Keratinocyte (primary cell): ENCODE data around the genes GAD1 and ITGA6.

GRCh38 chr2:170743653-170744244, 26.4 kb upstream of the ERICH2 start:
CAGE:
- cytosol, long polyA minus RNA: no peak
- cytosol, long polyA plus RNA: no peak
- long polyA plus RNA: no peak
- nucleus, long polyA minus RNA: no peak
- nucleus, long polyA plus RNA: no peak

DNA sequence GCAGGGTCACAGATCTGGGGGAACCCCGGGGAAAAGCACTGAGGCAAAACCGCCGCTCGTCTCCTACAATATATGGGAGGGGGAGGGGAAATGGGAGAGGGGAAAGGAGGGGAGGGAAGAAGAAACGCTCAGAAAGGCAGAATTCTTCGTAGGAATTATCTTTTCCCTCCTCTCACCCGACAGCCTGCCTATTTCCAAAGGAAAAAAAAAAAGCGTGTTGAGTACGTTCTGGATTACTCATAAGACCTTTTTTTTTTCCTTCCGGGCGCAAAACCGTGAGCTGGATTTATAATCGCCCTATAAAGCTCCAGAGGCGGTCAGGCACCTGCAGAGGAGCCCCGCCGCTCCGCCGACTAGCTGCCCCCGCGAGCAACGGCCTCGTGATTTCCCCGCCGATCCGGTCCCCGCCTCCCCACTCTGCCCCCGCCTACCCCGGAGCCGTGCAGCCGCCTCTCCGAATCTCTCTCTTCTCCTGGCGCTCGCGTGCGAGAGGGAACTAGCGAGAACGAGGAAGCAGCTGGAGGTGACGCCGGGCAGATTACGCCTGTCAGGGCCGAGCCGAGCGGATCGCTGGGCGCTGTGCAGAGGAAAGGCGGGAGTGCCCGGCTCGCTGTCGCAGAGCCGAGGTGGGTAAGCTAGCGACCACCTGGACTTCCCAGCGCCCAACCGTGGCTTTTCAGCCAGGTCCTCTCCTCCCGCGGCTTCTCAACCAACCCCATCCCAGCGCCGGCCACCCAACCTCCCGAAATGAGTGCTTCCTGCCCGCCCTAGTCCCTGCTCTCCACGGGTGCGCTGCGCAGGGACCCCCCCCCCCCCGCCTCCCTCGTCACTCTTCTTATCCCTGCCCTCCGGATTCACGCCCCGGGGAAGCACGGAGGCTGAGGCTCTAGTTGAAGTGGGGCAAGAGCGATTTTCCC, at the start of gene GAD1:
GAD1 (plus strand) TSS at position 465 of the 917 bp plus-strand sequence.
CAGE:
- cytosol, long polyA minus RNA: no peak
- cytosol, long polyA plus RNA: no peak
- long polyA plus RNA: no peak
- nucleus, long polyA minus RNA: no peak
- nucleus, long polyA plus RNA: no peak

CAGE:
- cytosol, long polyA minus RNA: no peak
- cytosol, long polyA plus RNA: no peak
- long polyA plus RNA: no peak
- nucleus, long polyA minus RNA: no peak
- nucleus, long polyA plus RNA: no peak
Measured at GRCh38 chr2:170927910-170928719, 938 bp upstream of the GORASP2 start.

DNA sequence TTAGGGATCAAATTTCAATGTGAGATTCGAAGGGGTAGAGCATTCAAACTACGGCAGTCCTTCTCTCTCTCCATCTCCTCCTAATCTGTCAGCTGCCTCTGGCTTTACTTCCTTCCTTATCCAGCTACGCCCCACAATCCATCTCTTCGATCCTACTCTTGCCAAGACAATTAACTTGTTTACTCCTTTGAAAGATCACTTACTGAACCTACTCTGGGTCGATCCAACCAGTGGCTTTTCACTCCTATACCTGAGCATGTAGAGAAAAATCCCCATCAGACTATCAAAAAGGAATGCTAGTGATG, 21.1 kb upstream of the TLK1 start:
CAGE:
- cytosol, long polyA minus RNA: no peak
- cytosol, long polyA plus RNA: no peak
- long polyA plus RNA: no peak
- nucleus, long polyA minus RNA: no peak
- nucleus, long polyA plus RNA: no peak

CAGE:
- cytosol, long polyA minus RNA: no peak
- cytosol, long polyA plus RNA: no peak
- long polyA plus RNA: no peak
- nucleus, long polyA minus RNA: no peak
- nucleus, long polyA plus RNA: no peak
Measured at GRCh38 chr2:171326082-171326571, 107.7 kb downstream of the METTL8 start.

DNA sequence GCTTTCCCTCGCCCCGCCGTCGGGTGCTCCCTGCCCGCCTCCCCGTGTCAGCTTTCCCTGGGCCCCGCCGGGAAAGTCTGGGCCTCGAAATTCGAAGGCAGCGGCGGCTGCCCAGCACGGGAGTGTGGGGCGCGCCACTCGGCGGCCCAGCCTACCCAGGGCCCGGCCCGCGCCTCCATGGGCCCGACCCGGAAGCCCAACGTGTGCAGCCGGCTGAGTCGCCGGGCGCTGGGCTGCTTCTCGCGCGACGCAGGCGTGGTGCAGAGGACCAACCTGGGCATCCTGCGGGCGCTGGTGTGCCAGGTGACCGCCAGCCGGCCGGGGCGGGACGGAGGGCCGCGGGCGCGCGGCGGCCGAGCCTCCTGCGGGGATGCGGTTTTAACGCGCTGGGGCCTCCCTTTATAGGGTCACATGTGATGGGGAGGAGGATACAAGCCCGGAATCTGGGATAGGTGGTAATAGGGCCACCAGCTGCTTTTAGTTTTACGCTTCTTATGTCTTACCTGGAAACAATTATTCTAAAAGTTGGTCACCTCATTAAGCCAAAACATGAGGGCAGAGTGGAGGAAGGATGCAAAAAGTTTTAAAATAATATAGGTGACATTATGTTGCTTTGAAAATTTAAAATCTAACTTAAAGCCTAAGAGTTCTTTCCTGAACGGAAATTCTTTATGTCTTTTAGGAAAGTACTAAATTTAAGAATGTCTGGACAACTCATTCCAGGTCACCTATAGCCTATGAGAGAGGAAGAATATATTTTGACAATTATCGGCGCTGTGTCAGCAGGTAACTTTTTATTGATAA, 577 bp downstream of the DCAF17 start:
CAGE:
- cytosol, long polyA minus RNA: start-site peak on the plus strand centred at position 298 of the sequence, 70 bp wide, 11 reads
- cytosol, long polyA plus RNA: start-site peak on the plus strand centred at position 275 of the sequence, 94 bp wide, 75 and 58 reads in 2 replicates
- long polyA plus RNA: start-site peak on the plus strand centred at position 274 of the sequence, 106 bp wide, 32 and 84 reads in 2 replicates
- nucleus, long polyA minus RNA: start-site peak on the plus strand centred at position 277 of the sequence, 51 bp wide, 20 reads; start-site peak on the minus strand centred at position 394 of the sequence, 51 bp wide, 20 reads
- nucleus, long polyA plus RNA: start-site peak on the plus strand centred at position 279 of the sequence, 55 bp wide, 28 and 48 reads in 2 replicates; start-site peak on the minus strand centred at position 373 of the sequence, 86 bp wide, 41 and 50 reads in 2 replicates

DNA sequence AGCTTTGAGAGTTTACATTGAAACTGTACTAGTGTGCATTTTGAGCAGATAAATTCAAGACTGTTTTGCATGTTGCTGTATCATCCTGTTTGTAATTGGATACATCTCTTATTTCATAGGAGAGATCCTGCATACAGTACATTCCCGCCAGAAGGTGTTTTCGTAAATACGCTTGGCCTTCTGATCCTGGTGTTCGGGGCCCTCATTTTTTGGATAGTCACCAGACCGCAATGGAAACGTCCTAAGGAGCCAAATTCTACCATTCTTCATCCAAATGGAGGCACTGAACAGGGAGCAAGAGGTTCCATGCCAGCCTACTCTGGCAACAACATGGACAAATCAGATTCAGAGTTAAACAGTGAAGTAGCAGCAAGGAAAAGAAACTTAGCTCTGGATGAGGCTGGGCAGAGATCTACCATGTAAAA, 32.1 kb downstream of the CYBRD1 start:
CAGE:
- cytosol, long polyA minus RNA: no peak
- cytosol, long polyA plus RNA: no peak
- long polyA plus RNA: no peak
- nucleus, long polyA minus RNA: no peak
- nucleus, long polyA plus RNA: no peak

CAGE:
- cytosol, long polyA minus RNA: no peak
- cytosol, long polyA plus RNA: no peak
- long polyA plus RNA: no peak
- nucleus, long polyA minus RNA: no peak
- nucleus, long polyA plus RNA: no peak
Measured at GRCh38 chr2:171555681-171555966, 33.4 kb downstream of the CYBRD1 start.

CAGE:
- cytosol, long polyA minus RNA: no peak
- cytosol, long polyA plus RNA: no peak
- long polyA plus RNA: no peak
- nucleus, long polyA minus RNA: no peak
- nucleus, long polyA plus RNA: no peak
Measured at GRCh38 chr2:171556643-171557038, 34.4 kb downstream of the CYBRD1 start.

DNA sequence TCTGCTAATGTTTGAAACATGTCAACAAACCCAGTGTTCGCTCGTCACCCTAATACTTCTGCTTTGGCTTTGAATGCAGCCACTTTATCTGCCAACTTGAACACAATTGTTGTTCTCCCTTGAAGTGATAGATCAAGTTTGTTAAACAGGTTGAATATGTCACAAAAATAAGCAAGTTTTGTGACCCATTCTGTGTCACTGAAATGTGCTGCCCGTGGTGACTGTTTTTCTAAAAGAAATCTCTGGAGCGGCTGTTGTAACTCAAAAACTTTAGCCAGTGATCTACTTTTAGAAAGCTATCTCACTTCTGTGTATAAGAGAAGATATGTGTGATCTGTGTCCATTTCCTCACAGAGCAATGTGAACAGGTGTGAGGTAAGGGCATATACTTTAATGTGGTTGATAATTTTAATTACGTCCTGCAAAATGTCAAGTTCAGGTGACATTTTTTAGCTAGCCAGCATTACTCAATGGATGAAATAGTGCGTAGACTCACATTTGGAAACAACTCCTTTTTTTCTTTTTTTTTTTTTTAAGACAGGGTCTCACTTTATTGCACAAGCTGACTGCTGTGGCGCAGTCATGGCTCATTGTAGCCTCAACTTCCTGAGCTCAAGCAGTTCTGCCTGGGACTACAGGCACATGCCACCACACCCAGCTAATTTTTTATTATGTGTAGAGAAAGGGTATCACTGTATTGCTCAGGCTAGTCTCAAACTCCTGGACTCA, 17.2 kb downstream of the HAT1 start:
CAGE:
- cytosol, long polyA minus RNA: no peak
- cytosol, long polyA plus RNA: no peak
- long polyA plus RNA: no peak
- nucleus, long polyA minus RNA: no peak
- nucleus, long polyA plus RNA: no peak

CAGE:
- cytosol, long polyA minus RNA: no peak
- cytosol, long polyA plus RNA: no peak
- long polyA plus RNA: no peak
- nucleus, long polyA minus RNA: no peak
- nucleus, long polyA plus RNA: no peak
Measured at GRCh38 chr2:172164970-172165216, 62.2 kb upstream of the DLX2 start.

DNA sequence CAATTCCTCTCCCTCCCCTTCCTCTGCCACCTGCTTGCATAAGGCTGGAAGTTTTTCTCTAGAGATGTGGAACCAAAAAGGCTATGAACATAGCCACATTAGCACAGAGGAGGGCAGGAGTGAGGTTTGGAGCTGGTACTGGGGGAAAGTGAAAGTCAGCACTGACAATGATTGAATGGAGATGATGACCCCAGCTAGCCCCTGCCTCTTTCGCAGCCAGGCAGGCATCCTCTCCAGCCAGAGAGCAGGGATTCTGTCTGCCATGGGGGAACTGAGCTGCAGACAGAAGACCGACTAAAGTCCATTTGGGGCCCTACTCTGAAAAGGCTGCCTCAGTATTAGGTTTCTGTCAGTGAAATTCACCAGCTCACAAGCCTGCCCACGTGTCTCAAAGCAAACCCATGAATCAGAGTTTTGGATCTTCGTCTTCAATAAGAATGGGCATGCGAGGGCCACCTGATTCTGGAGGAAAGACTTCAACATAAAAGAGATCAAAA, 87.8 kb upstream of the ITGA6 start:
CAGE:
- cytosol, long polyA minus RNA: no peak
- cytosol, long polyA plus RNA: no peak
- long polyA plus RNA: no peak
- nucleus, long polyA minus RNA: no peak
- nucleus, long polyA plus RNA: no peak

CAGE:
- cytosol, long polyA minus RNA: no peak
- cytosol, long polyA plus RNA: no peak
- long polyA plus RNA: no peak
- nucleus, long polyA minus RNA: no peak
- nucleus, long polyA plus RNA: no peak
Measured at GRCh38 chr2:172374615-172374912, 52.8 kb upstream of the ITGA6 start.

GRCh38 chr2:172427254-172428209, at the start of gene ITGA6:
TSS of gene ITGA6 (plus strand) at chr2:172427586.
CAGE:
- cytosol, long polyA minus RNA: start-site peak on the plus strand at chr2:172427579-172427595, 1,181 reads
- cytosol, long polyA plus RNA: start-site peak on the plus strand at chr2:172427623-172427693, 64 and 28 reads in 2 replicates
- long polyA plus RNA: start-site peak on the plus strand at chr2:172427593-172427710, 444 and 253 reads in 2 replicates
- nucleus, long polyA minus RNA: start-site peak on the plus strand at chr2:172427584-172427595, 3,802 reads; start-site peak on the minus strand at chr2:172427873-172427924, 8 reads
- nucleus, long polyA plus RNA: start-site peak on the plus strand at chr2:172427598-172427943, 367 and 519 reads in 2 replicates

CAGE:
- cytosol, long polyA minus RNA: no peak
- cytosol, long polyA plus RNA: no peak
- long polyA plus RNA: no peak
- nucleus, long polyA minus RNA: no peak
- nucleus, long polyA plus RNA: no peak
Measured at GRCh38 chr2:172433056-172433644, 5.8 kb downstream of the ITGA6 start.

DNA sequence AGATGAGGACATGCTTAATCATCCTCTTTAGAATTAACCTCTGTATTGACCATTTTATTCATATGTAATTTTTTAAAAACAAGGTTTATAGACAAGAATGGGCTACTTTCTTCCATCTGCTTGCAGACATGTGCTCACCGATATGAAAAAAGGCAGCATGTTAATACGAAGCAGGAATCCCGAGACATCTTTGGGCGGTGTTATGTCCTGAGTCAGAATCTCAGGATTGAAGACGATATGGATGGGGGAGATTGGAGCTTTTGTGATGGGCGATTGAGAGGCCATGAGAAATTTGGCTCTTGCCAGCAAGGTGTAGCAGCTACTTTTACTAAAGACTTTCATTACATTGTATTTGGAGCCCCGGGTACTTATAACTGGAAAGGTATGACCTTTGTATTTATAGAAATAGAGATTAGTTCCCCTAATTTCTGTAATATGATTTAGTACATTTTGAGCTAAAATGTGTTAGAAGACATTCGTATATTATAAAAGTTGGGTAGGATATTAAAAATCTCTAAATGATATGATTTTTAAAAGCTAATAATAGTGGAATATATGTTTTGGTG, 41.7 kb downstream of the ITGA6 start:
CAGE:
- cytosol, long polyA minus RNA: no peak
- cytosol, long polyA plus RNA: no peak
- long polyA plus RNA: no peak
- nucleus, long polyA minus RNA: start-site peak on the plus strand centred at position 251 of the sequence, 247 bp wide, 812 reads; start-site peak on the minus strand centred at position 176 of the sequence, 44 bp wide, 19 reads; start-site peak on the minus strand centred at position 349 of the sequence, 65 bp wide, 23 reads
- nucleus, long polyA plus RNA: start-site peak on the plus strand centred at position 265 of the sequence, 225 bp wide, 2,007 and 1,257 reads in 2 replicates

DNA sequence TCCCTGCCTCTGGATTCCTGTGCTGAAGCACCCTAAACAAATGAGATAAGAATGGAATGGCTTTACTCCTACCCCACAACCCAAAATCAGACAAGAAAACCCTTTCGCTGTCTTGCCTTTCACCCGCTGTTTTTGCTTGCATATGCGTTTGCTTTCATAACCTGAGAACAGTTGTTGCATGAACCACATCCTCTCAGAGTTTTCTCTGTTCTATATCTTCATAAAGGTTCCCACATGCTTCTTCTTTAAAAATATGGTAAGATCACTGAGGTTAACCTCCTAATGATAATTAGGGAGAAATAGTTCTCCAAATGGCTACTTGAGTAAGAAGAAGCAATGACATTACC, 132.1 kb upstream of the MAP3K20 start:
CAGE:
- cytosol, long polyA minus RNA: no peak
- cytosol, long polyA plus RNA: no peak
- long polyA plus RNA: no peak
- nucleus, long polyA minus RNA: no peak
- nucleus, long polyA plus RNA: no peak

DNA sequence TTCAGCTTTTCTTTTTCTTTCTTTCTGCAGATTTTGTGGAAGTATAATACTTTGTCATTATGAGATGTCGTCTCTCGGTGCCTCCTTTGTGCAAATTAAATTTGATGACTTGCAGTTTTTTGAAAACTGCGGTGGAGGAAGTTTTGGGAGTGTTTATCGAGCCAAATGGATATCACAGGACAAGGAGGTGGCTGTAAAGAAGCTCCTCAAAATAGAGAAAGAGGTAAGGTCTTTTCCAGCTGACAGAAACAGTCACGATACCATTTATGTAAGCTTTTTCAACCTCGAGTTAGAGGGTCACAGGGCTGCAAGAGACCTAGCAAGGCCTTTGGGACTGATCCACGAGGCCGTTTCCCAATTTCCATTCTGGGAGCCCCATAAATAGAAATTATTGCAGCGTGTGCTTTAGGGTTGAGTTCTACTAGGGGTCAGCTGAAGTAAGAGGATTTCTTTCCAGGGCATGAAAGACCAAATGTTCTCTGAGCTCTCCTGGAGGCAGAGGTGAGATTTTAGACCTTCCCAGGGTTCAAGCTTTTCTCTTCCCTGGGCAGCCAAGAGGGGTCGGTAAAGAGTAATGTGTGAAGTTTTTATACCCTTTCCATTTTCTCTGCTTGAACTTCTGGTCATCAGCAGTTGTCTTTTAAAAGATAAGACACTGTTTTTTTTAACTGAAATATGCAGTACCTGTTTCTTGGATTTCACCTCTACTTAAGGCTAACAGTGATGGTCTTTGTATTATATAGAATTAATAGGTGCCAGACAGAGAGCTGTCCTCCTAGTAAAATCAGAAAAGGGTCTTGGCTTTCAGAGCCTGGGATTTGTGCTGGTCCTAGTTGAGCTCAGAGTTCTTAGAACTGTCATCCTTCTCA, 15.6 kb downstream of the MAP3K20 start:
CAGE:
- cytosol, long polyA minus RNA: no peak
- cytosol, long polyA plus RNA: no peak
- long polyA plus RNA: no peak
- nucleus, long polyA minus RNA: no peak
- nucleus, long polyA plus RNA: no peak

DNA sequence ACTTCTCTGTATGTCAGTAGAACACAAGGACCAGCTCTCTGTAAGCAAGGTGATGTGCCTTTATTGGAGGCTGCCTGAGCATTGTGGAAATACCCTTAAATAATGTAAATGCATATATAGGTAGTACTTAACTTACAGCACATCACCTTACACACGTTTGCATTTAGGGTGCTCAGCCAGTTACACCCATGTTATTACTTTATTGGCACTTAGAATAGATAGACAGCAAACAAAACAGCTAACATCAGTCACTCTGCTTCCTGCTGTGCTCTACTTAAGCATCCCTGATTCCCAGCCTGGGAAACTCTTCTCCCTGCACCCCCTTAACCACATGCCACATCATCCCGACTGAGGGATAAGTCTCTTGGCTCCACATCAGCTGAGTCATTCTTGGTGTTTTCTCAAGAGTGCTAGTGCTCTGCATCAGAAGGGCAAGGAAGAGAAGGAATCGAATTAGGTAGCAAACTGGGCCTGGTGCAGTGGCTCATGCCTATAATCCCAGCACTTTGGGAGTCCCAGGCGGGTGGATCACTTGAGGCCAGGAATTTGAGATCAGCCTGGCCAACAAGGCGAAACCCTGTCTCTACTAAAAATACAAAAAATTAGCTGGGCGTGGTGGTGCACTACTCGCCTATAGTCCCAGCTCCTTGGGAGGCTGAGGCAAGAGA, 108.6 kb downstream of the MAP3K20 start:
CAGE:
- cytosol, long polyA minus RNA: no peak
- cytosol, long polyA plus RNA: no peak
- long polyA plus RNA: no peak
- nucleus, long polyA minus RNA: no peak
- nucleus, long polyA plus RNA: no peak

DNA sequence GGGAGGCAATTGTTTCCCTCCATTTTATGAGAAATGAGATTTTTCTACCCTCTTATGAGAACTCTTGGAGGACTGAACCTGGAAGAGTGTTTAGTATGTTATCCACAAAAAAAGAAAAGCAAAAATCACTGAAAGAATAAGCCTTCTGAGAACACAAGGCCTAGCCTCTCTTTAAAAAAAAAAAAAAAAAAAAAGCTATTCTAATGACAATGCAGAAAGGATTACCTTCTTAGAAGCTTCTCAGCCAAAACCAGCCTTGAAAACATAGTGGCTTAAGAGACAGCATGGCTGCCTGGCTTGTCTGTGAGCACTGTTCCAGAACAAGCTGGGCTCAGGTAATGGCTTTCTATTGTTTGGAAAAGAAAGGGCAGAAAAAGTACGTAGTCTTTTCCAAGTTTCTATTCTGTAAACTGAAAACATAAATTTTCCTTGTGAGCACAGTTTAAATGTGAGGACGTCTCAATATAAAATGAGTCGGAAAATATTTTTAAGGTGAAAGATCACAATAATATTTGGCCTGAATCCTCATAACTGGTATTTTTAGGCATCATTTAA, 119.4 kb downstream of the MAP3K20 start:
CAGE:
- cytosol, long polyA minus RNA: no peak
- cytosol, long polyA plus RNA: no peak
- long polyA plus RNA: no peak
- nucleus, long polyA minus RNA: no peak
- nucleus, long polyA plus RNA: no peak